Measurements from ENCODE around the gene CENPV.

DNA sequence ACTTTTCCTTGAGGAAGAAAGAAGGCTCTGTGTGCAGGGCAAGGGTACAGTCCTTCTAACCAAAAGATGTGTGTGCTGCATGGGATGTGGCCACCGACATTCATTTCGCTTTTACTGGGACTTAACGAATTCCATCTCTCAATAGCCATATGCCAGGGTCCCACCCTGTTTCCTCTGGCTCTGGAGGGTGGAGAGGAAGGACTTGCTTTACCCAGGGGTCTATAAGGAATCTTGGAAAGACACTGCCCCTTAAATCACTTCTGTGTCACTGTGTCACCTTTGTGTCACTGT is 9.4 kb downstream of the CDRT4 start:
- PRO-cap, result no peak
- RAMPAGE, long total RNA, result no peak

- PRO-cap, result no peak
- RAMPAGE, long total RNA, result no peak
These were observed 2.7 kb downstream of the CDRT4 start for GRCh38 chr17:15464663-15465156.

DNA sequence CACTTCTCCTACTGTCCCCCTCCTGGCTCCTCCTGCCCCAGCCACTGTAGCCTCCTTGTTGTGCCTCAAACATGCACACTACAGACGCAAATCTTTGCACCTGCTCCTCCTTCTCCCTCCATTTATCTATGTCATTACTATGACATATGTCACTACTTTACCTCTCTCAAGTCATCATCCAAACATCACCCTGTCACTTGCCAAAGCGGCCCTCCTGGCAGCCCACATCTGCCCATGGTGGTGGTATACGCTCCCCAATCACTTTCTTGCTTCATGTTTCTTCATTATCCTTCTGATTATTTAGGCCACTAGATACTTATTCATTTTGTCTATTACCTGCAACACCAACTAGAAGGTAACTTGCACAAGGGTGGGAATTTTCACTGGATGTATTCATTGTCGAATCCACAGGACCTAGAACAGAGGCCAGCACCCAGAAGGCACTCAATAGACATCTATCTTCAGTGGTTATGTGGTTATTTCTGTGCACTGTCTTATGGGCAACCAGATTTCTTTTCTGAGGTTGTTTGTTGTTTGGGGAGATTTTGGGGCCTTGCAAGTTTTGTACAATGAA is 20.2 kb upstream of the CDRT4 start:
- PRO-cap, result no peak
- RAMPAGE, long total RNA, result no peak

- PRO-cap, result bidirectional peak, plus-strand start at chr17:15650100, minus-strand start at chr17:15649997; unidirectional peak, plus-strand start at chr17:15650316
- RAMPAGE, long total RNA, result no peak
These were observed 30.4 kb upstream of the FBXW10B start for GRCh38 chr17:15649559-15650624.

DNA sequence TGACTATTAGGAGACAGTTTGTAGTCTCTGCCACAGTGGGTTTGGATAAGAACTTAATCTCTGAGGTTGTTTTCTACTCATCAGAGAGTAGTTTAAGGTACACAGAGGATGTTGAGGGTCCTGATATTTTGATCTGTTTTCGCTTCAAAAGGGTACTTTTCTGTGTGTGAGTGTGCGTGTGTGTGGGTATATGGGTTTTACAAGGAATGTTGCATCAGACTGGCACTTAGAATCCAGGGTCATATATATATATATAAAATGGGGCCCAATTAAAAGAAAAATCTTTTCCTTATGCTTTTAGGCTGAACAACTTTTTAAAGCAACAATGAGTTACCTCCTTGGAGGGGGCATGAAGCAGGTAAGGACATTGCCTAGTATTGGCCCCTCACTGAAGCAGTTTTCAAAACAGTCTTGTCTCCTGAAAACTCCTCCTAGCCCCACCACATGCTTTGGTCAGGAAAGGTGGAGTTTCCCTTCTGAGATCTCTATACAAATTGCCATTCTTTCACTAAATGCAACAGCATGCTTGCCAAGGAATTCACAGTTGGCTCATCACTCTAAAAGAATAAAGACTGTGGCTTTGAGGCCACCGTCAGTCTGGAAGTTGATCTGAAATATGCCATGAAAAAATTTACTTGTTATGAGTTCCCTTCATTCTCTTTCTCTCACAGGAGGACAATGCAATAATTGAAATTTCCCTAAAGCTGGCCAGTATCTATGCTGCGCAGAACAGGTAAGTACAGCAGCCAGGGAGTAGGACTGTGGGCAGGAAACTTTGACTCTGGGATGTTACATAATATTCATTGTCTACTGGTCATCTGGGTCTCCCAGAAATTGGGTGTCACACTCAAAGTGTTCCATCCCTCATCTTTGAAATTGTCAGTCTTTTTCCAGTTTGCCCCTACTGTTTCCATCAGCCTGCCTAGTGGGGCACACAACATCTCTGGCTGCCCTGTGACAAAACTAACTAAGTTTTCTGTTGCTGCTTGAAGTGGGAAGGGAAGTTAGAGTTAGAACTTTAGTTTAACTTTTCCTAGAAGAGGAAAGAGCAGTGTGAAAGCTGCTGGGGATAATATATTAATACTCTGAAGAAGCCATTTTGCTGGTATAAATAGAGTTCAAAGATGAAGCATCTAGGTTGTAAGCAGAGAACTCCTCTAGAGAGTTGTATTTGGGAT is 4.3 kb downstream of the TTC19 start:
- PRO-cap, result no peak
- RAMPAGE, long total RNA, result no peak

DNA sequence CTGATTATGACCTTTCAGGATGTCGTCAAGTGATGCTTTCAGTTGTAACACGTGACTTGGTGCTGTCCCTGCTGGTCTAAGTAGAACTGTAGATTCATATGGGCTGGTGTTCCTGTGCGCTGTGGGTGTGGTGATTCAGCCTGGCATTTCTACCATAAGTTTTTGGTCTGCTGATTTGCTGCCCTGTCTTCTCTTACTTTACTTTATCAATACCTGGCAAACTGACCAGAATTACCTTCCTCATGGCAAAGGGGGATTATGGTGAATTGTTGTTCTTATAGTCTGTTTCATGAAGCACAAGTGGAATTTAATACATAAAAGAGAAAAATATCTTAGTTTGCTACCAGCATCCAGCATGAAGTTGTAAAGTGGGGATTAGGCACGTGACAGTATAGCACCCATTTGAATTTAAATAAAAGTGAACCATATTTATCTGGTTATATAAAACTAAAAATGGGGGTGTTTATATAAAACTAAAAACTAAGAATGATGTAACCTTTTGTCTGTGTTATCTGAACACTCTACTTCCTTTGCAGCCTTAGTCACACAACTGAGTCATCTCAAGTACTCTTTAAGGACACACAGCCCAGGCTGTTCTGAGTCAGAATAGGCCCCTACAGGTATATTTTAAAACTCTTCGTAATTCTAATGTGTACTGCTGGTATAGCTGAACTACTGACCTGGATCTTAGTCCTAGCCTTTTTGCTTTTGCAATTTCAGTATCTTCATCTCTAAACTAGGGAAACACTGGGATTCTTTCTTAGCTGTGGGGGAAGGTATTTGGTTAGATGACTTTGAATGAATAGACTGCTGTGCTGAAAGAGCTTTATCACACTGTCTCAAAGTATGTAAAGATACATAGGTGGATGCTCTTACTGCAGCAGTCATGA is 28.3 kb downstream of the TTC19 start:
- PRO-cap, result no peak
- RAMPAGE, long total RNA, result no peak

DNA sequence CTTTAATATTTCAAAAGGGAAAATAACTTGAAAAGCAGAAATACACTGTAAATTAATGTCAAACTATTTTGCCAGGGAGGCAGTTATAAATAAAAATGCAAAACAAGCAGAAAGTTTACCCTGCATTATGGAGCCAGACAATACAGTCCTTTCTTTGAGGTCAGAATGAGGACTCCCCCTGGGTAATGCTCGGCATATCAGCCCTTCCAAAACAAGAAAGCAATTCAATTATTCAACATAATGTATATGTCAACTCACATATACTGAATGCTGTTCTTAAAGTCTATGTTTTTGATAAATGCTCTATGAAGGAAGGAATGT is 72.4 kb downstream of the TTC19 start:
- PRO-cap, result no peak
- RAMPAGE, long total RNA, result no peak

- PRO-cap, result no peak
- RAMPAGE, long total RNA, result no peak
These were observed 76.4 kb downstream of the NCOR1 start for GRCh38 chr17:16138836-16139443.

DNA sequence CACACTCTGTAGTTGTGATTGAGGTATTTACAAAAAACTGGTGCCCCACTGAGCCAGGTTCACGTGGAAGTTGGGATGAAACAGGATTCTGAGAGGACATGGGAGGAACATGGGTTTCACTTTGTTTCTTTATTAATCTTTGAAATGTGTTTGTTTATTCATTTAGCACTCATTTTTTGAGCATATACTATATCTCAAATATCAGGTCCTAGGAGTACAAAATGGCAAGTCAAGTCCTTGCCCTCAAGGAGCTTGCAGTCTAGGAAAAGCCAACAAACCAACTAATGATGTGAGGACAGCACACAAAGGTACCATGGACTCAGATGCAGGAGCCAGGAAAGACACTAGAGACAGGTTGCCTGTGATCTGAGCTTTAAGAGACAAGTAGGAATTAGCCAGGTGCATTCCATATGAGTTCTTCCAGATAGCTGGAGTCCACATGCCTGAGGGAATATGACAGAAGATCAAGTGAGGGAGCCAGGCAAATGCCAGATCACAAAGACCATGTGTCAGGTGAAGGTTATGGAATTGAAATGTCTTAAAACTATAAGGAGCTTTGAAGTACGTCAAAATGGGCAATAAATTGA is 56.0 kb downstream of the PIGL start:
- PRO-cap, result no peak
- RAMPAGE, long total RNA, result no peak

- PRO-cap, result no peak
- RAMPAGE, long total RNA, result no peak
These were observed 1.0 kb downstream of the CENPV start for GRCh38 chr17:16351975-16352963.

DNA sequence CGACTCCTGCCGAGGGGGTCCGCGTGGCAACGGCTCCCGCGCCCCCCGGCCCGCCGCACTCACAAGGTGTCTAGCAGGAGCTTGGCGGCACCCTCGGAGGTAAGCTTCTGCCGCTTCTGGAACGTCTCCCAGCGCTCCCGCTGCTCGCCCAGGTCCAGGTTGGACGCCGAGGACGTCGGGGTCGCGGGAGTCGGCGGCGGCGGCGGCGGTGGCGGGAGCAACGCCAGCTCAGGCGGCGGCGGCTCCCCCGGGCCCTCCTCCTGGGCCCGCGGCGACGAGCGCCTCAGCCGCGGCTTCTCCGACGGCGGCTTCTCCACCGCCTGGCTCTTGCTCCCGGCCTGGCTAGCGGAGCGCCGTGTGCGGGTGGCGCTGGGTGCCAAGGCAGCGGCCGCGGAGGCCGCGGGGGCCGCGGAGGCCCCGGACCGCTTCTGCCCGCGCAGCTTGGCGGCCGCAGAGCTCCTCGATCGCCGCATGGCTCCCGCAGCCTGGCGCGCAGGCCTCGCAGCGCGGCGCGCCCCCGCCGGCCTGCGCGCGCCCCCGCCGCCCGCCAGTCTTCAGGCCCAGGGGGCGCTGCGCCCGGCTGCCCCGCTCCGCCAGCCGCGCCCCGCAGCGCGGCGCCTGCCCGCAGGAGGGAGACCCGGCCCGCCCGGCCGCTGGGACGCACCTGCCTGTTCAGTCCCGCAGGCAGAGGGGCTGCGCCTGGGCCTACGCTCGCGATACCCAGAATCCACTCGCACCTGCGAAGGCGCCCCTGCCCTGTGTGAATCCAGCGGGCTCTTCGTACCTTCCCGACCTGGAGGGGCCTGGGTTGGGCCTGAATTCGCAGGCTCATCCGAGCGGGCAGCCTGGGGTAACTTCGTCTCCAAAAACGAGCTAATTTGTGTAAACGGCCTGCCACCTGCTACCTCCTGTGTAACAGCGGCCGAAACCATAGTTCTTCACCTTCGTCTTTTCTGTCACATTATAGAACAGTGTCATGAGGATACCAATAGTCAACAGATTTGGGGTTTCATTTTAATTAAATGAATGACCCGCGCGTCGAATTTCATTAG is at the start of gene CENPV:
Gene CENPV (minus strand): TSS at position 506 of the 1,052 bp plus-strand sequence.
- PRO-cap, result unidirectional peak, minus-strand start at position 430 of the sequence; unidirectional peak, minus-strand start at position 473 of the sequence; unidirectional peak, minus-strand start at position 556 of the sequence
- RAMPAGE, long total RNA, result no peak

DNA sequence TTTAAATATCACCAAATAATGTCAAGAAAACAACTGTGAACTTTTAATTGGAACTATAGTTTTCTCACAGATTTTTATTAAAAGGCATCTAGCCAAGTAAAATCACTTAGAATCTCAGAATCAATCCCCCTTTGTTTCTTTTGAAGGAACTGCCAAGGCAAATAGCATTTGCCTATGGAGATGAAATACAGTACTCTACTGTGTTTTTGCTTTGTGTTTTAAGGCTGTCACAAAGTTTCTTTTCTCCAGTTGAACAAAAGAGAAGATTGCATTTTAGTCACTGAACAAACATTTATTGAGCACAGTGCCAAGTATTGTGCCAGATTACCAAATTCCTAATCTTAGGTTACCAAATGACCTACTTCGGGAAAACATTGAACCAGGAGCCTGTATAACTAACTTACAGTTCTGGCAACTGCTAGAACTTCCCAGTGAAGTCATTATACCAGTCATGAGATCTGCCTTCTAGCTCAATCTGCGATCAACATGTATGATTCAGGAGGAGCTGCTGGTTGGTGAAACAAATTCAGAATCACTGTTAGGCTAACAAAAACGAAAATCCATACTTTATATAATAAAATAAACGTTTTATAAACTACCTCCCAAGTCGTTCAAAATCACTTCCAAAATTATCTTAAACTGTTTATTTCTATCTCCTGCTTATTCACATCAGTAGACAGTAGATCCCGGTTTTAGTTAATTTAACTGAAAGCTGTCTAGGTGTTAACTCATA is 2.9 kb upstream of the UBB start:
- PRO-cap, result bidirectional peak, plus-strand start at position 491 of the sequence, minus-strand start at position 238 of the sequence
- RAMPAGE, long total RNA, result no peak

- PRO-cap, result no peak
- RAMPAGE, long total RNA, result no peak
These were observed 16.8 kb upstream of the TRPV2 start for GRCh38 chr17:16398436-16399138.

- PRO-cap, result bidirectional peak, plus-strand start at chr17:16408152, minus-strand start at chr17:16408054; unidirectional peak, minus-strand start at chr17:16408310
- RAMPAGE, long total RNA, result no peak
These were observed 7.4 kb upstream of the TRPV2 start for GRCh38 chr17:16407857-16408579.

GRCh38 chr17:16443771-16444461 is 28.5 kb downstream of the TRPV2 start:
- PRO-cap, result no peak
- RAMPAGE, long total RNA, result no peak

- PRO-cap, result no peak
- RAMPAGE, long total RNA, result no peak
These were observed 36.1 kb downstream of the LRRC75A start for GRCh38 chr17:16455723-16456529.

- PRO-cap, result no peak
- RAMPAGE, long total RNA, result no peak
These were observed 27.6 kb upstream of the MPRIP start for GRCh38 chr17:17014640-17015140.

- PRO-cap, result unidirectional peak, plus-strand start at chr17:17081903
- RAMPAGE, long total RNA, result no peak
These were observed 39.3 kb downstream of the MPRIP start for GRCh38 chr17:17081388-17082173.

DNA sequence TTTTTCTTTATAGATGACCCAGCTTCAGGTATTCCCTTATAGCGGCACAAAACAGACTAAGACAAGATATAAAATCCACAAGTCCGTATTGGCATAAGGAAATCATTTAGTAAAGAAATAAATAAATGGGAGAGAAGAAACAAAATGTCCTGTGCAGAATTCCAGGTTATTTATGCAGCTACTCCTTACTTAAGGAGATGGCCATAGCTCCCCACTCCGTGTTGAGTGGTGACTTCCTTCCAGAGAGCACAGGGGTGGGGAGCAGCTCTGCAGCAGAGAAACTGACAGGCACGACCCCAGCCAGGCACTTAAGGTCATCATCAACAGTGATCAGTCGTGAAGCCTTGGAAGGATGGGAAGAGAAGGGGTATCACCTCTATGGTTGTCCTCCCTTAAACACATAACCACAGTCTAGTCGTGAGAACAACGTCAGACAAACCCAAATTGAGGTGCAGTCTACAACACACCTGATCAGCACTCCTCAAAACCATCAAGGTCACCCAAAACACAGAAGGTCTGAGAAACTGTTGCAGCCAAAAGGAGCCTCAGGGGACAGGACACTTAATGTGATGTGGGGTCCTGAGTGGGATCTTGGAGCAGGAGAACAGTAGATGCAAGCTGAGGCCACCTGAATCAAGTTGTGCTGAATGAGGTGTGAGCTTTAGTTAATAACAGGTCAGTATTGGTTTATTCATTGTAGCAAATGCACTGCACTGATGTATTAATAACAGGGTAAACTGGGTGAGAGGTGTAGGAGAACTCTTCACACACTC is 68.2 kb downstream of the MPRIP start:
- PRO-cap, result no peak
- RAMPAGE, long total RNA, result no peak

GRCh38 chr17:17177126-17177479 is 29.0 kb downstream of the PLD6 start:
- PRO-cap, result no peak
- RAMPAGE, long total RNA, result no peak